Trachea (tissue), 1 donor: ENCODE measurements around the genes SPATC1L and PRMT2.

DNA sequence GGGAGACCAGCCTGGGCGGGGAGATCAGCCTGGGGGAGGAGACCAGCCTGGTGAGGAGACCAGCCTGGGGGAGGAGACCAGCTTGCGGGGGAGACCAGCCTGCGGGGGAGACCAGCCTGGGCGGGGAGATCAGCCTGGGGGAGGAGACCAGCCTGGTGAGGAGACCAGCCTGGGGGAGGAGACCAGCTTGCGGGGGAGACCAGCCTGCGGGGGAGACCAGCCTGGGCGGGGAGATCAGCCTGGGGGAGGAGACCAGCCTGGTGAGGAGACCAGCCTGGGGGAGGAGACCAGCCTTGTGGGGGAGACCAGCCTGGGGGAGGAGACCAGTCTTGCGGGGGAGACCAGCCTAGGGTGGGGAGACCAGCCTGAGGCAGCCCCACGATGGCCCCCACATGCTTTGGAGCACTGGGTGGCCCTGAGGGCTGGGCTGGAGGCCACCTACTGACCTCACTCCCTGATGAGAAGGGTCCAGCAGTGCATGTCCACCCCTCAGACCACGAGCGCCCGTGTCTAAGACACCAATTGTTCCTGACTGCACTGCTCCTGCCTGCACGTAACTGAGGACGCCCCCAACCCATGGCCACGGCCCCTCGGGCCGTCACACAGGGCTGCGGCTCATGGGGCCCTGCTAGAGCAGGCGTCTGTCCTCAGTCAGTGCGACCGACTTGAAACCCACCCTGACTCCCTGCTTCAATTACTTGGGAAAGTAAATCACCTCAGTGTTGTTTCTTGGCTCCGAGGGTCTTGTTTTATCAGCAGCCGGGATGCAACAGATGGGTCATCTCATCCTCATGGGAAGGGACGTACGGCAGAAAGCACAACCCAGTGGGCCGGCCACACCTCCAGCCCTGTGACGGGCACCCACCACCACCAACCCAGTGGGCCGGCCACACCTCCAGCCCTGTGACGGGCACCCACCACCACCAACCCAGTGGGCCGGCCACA is at the start of gene SPATC1L:
TSS of gene SPATC1L (minus strand) at position 819 of the 945 bp plus-strand sequence.
- PRO-cap: no peak

DNA sequence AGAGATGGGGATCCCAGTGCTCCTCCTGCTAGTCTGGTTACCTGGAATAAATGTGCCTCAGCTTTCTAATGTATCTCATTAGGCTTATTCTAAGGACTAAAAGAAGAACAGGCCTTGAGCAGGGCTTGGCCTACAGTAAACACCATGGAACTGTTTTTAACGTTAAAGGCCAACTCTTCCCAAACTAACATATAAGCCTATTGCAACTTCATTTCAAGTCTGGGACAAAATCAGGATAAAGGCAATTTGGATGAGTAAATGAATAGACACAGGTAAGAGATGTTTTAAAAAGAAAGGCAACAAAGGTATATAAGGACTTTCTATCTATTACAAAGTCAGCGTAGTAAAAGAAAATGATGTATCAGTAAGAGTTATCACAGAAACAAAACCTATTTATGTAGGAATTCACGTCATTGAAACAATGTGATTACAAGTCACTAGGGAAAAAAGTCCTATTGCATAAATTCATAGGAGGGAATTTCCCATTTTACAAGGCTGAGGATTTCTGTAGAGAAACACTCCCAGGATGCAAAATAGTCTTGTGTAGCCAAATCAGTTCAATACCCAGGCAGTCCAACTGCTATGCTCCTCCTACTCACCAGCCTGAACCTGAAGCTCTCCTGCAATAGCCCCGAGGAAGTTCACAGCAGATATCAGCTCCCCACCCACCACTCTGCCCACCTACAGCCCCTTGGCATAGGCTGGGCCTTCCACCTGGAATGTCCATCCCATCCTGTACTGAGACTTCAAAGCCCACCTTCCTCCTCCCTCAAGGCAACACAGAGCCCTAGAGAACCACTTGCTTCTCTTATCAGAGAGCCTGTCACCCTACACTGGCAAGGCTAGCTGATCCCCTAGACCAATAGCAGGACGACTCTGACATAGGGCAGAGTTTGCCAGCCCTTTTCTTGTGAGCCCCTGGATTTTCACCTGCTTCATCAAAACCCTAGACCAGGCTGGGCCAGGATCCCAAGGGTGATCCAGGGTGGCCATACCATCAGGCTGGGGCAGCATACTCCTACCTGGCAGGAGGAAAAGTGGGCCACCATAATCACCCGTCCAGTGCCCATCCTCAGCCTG is 1.7 kb downstream of the LSS start:
- PRO-cap: unidirectional peak, plus-strand start at position 492 of the sequence; unidirectional peak, plus-strand start at position 625 of the sequence

GRCh38 chr21:46317856-46318621 is 5.6 kb downstream of the C21orf58 start:
- PRO-cap: no peak

DNA sequence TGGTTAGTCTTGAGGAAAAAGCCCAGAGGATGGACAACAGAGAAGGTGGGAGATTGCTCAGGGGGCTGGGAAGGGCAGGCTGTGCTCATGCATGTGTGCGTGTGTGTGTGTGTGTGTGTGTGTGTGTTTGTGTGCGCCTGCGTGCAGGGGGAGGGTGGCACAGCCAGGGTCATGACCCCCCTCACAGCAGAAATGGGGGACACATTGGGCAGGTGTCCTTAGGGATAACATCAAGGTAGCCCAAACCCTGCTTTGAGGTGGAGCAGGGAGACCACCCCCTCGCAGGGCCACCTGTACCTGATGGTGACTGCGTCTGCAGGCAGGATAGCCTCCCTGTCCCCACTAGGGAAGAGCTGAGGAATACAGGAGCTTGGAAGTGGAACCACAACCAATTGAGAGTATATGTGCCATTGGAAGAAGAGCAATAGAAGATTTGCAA is 56.8 kb downstream of the S100B start:
- PRO-cap: no peak

- PRO-cap: no peak
Observed at GRCh38 chr21:46621246-46622168, 14.0 kb upstream of the PRMT2 start.

- PRO-cap: unidirectional peak, plus-strand start at chr21:46635175; bidirectional peak, plus-strand start at chr21:46635674, minus-strand start at chr21:46635579
Observed at GRCh38 chr21:46634783-46635786, at the start of gene PRMT2. Gene PRMT2 (plus strand): TSS chr21:46635674.

GRCh38 chr21:46635787-46636389 is 414 bp downstream of the PRMT2 start:
- PRO-cap: bidirectional peak, plus-strand start at chr21:46636062, minus-strand start at chr21:46635952